Measurements from ENCODE around the gene LYST.

DNA sequence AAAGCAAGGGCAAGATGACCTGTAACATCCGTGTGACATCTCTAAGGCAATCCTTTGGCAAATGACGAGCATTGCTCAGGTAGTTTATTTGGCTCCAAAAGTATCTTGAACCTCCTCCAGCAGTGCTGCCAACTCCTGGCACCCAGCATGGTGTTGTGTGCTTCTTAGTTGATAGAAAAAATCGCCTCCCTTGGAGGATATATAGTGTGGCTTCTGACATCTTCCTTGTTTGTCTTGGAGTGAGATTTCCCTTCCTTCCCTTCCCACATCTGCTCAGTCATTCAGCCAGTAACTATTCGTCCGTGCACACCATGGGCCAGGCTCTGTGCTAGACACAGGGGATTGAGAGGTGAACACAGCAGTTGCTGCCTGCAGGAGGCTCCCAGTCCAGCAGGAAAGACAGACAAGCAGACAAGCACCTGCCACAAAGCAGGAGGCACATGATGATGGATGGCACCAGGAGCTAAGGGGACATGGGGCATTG is 121.7 kb downstream of the TOMM20 start:
- RRBS, result no CpG with 5 or more reads among the region's 5 CpGs

- RRBS, result no CpG with 5 or more reads among the region's 4 CpGs
Measured at GRCh38 chr1:235034760-235035317, 93.8 kb downstream of the TOMM20 start.

DNA sequence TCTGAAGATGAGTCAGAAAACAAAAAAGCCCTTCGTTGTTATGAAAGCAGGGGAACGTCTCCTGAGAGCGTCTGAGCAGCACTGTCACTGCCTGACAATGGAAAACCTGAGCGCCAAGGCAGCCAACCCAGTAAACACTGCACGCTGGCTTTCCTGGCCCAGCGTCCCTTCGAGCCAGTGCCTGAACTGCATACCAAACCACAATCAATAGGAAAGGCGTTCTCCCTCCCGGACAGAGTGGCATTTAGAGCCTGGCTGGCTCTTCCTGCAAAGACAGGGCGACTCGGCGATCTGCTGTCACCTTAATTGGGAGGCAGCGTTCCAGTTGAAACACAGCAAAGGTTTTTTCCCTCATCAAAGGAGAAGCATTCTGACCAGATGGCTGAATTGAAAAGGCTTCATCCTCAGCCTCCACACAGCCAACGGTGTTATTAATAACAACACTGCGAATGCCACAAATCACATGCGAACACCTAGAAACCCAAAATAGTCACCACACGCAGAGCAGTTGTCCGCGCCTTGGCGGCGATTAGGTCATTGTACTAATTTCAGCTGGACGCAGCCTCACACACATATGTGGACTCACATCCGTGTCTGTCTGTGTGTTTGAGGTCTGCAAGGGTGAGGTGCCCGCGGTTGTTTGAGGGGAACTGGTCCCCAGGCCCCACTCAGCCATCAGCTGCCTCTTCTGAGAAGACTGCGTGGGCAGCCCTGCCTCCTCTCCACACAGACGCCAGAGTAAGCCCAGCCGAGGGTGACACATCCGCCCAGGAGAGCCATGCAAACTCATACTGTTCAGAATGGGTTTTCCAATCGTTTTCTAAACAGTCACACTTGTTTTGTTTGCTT is 53.7 kb downstream of the TOMM20 start:
- RRBS, result no CpG with 5 or more reads among the region's 30 CpGs

DNA sequence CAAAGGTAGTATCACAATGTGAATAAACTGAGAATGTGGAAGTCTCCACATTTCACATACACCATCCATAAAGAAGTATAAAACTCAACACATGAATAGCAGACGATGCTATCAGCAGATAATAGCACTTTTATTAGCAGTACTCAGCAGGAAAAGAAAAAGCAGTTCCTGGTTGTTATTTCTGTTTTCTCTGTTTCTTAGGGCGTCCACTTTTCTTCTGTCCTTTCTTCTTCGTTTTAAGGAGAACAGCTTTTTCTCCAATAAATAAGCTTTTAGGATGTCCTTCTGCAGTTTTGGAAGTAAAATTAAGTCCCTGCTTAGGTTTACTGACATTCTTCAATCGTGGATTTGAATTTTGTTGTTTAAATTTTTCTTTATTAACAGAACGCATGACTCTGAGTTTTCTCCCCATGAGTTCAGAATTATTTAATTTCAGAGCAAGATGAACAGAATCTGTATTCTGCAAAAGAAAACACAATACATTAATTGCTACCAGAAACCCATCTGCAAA is 3.0 kb upstream of the TOMM20 start:
- RRBS, result no CpG with 5 or more reads among the region's 5 CpGs

- RRBS, result no CpG with 5 or more reads among the region's 1 CpG
Measured at GRCh38 chr1:235270455-235271057, 57.4 kb downstream of the ARID4B start.

- RRBS, result no CpG with 5 or more reads among the region's 8 CpGs
Measured at GRCh38 chr1:235274986-235275553, 52.9 kb downstream of the ARID4B start.

DNA sequence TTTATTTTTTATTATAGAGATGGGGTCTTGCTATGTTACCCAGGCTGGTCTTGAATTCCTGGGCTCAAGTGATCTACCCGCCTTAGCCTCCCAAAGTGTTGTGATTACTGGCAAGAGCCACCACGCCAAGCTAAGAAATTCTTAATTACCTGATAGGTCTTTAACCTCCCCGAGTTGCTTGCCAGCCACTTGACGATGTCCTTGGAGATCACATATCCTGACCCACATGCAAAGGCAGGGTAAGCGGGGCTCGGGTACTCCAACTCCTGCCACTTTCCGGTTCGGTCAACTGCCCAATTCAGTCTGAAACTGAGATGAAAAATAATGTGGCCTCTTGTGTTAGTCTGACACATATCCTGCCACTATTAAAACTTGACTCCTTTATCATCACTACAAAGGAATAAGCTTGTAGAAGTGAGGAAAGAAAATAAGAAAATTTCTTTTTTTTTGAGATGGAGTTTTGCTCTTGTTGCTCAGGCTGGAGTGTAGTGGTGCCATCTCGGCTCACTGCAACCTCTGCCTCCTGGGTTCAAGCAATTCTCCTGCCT is 50.2 kb downstream of the B3GALNT2 start:
- RRBS, result no CpG with 5 or more reads among the region's 9 CpGs

DNA sequence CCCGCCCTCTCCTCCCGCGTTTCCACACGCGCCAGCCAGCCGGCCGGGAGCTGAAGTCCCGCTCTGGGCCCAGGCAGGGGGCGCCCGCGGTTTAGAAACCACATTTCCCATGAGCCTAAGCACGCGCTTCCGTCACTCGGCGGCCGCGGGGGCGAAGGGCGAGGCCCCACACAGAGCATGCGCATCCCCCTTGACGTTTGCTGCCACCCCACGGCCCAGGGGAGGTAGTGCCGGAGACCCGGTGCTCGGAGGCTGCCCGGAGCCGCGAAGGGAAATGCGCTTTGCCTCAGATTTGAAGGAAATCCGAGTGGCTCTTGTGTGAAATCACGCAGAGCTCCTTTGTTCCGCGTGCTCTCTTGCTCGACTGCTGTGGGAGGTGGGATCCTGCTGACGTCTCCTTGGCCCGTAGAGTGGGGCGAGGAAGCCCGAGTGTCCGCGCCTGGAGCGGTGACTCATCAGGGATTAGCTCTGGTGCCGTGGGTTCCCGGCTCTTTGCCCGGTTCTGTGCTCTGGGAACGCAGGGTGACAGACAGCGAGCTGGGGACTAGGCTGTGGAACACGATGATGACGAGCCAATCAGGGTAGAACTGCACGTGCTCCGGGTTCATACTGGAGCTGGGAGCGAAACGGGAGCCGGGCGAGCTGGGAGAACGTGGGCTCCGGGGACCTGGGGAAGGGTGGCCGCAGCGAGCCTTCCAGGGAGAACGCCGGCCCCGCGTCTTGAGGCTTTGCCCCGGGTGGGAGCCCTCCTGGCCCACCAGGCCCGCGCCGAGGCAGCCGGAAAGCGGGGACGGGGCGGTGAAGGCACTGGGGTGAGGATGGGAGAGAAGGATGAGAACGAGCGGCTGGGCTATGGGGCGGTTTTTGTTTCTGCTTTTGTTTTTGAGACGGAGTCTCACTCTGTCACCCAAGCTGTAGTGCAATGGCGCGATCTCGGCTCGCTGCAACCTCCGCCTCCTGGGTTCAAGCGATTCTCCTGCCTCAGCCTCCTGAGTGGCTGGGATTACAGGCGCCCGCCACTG is 581 bp upstream of the B3GALNT2 start:
- RRBS, result 1% methylated on average over 21 of the region's 83 CpGs

DNA sequence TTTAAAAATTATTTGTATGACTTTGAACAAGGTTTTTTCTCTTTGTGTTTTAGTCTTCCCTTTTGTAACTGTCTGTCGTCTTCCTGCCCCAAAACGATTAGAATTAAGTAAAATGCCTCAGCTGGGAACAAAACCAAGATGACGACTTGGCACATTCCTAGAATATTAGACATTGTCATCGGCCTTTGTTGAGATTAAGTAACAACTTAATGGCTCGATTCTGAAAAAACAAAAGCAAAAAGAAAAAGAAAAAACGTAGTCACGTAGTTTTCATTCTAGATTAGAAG is 17.1 kb downstream of the GNG4 start:
- RRBS, result no CpG with 5 or more reads among the region's 7 CpGs

DNA sequence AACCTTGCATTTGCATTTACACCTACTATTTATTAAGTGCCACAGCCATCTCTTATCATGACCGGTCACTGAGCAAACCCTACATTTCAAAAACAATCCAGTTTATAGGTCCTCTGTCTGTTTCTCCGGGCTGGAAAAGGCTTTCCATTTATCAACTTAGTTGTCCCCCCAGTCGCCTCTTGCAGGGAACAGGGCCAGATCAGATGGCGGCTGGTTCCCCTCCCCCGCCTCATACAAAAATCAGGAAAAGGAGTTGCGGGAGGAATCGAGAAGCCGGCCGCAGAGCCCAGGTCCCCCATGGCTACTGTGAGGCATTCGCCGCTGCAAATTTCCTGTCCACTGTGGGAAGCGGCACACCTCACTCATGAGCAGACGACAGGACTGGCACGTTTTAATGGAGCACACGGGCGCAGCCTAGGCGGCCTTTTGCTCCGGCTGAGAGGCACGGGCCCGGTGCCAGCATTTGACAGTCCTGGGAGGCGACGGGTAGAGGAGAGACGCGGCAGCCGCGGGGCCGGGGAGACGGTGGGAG is 1.2 kb downstream of the GNG4 start:
- RRBS, result 84% methylated on average over 9 of the region's 28 CpGs

- RRBS, result no CpG with 5 or more reads among the region's 3 CpGs
Measured at GRCh38 chr1:235854276-235854811, 12.4 kb downstream of the LYST start.

DNA sequence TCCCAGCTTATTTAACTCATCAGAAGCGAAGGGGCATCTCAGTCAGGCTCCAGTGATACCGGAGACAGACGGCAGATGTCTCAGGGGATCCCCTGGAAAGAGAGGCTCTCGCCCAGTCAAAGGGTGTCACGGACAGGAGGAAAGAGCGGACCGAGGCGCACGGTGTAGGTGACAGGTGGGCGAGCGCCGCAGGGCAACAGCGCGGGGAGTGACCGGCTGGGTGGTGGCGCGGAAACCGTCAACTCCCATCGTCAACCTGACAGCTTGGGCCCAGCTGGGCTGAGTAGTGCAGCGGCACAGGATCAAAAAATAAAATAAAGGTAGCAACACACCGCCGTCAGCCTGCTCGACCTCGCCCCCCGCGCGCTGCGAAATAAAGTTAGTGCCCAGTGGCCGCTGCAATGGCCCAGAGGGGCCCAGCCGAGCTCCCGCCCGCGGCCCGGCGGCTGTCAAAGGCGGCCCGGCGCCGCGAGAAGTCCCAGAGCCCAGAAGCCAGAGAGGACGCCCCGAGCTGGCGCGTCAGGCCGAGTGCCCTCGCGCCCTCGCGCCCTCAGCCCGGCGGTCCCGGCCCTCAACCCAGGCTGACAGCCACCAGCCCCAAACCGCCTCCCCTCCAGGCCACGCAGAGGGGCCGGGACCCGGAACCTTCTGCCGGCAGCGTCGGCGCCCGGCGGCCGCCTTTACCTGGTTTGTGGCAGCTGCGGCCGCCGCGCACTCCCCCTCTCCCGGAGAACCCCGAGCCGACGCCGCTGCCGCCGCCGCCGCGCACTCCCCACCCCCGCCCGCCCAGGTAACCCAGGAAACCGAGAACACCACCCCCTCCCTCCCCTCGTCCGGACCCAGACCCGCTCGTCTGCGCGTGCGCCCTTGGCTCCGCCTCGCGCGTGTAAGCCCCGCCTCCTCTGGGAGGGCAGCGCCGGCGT is at the start of gene LYST:
Gene LYST, minus strand, starts transcription at position 748 of the 923 bp plus-strand sequence.
- RRBS, result 1% methylated on average over 44 of the region's 95 CpGs

DNA sequence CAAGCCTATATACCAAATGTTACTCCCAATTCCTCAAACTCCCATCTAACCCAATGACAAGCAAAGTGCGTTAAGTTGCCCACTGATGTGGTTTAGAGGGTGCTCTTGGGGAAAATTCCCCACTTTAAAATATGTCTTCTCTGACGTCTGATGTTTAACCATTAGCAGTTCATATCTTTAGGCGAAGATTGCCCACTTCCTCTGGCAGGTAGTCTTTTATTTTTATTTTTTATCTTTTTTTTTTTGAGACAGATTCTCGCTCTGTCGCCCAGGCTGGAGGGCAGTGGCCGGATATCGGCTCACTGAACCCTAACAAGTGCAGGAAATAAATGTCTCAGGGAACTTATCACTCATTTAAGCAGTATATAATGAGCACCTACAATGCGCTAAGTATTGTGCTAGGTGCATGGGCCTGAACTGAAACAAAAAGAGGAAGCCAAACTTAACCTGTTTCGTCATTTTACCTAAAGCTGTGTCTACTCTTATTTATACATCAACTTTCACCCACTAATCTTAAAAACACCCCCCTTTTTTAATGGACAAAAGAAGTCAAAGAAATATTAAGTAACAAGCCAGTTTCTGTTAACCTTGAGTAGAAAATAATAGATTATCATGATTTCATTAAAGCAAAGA is 1.4 kb upstream of the LYST start:
- RRBS, result no CpG with 5 or more reads among the region's 9 CpGs

DNA sequence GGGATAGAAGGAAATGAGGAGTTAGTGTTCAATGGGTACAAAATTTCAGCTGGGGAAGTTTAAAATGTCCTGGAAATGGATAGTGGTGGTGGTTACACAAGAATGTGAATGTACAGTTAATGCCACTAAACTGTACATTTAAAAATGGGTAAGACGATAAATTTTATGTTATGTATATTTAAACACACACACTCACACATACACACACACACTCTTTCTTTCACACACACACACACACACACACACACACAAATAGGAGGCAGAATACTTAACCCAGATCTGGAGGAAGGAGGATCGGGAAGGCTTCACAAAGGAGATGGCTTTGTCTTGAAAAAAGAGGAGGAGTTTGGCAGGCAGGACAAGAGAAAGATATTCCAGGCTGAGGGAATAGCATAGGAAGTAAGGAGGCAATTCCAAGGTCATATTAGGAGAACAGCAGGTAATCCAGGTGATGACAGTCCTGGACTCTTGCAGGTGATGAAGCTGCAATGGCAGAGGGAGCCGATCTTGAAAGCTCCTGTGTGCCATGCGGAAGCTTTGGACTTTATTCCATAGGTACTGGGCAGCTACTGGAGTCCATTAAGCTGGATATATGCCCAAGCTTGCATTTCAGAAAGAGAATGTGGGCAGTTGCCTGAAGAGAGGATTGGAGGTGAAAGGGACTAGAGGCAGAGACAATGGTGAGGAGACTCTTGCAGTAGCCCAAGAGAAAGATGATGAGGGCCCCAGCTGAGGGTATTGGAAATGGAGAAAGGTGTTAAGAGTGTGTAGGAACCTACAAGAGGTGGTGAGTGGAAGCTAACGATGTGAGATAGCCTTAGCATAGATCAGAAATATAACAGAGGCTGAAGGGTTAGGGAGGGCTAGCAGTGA is 15.4 kb upstream of the LYST start:
- RRBS, result no CpG with 5 or more reads among the region's 5 CpGs

- RRBS, result no CpG with 5 or more reads among the region's 12 CpGs
Measured at GRCh38 chr1:236067727-236068423, 3.0 kb upstream of the NID1 start.

DNA sequence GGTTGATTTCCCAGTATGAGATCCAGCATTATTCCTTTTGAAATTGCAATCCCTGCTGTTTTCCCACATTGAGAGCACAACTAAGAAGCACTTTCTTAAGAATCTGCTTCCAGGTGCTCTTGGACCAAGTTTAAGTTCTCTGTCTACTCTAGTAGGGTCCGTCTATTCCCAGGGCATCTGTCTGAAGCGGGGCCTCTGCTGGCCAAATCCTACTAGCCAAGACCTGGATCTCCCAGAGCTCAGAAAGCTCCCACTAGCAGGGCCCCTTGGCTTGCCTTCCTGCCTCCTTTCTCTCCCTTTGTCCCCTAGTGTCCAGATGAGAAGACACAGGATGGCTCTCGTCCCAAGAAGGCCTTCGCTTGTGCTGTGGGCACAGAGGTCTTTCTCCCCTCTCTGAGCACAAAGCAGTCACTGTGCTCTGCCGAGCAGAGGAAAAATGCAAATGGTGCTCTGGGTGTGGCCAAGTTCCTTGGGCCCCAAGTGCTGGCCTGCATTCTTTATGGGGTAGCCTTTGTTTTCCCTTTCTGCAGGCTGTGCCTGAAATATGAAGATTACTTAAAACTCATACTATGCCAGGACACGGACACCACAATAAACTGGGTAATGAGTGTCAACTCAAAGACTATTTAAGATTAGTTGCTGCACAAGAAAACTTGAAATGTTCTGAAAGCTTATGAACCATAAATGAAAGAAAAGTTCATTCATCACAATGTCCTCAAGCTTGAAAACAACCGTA is 13.0 kb upstream of the GPR137B start:
- RRBS, result no CpG with 5 or more reads among the region's 7 CpGs

- RRBS, result no CpG with 5 or more reads among the region's 9 CpGs
Measured at GRCh38 chr1:236151742-236152140, 9.4 kb downstream of the GPR137B start.

DNA sequence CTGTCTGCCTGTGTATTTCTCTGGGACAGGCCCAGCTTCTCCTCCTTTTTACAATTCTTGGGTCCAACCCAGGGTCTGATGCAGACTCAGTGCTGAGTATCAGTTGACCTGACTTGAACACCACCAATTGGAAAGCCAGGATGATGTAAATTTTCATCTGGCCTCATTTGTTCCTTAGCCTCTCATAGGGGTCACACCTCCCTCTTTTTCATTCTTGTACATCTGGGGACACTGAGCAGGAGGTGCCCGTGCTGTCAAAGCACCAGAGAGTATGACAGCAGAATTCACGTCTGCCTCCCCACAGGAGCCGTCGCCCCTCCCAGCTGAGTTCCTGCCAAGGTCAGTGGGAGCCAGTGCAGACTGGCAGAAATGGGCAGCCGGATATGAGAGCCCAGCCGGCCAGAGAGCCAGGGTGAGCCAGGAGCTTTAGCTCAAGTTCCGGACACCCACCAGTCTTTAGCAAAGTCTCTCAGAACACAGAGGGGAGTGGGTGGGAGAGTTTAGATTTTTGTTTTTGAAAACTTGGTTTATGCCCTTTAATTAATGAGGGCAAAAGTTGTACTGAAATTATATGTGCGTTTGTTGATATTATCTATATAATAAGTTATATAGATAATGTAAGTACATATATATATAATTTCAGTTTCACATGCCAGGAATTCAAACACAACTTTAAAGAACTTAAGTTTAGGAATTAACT is 21.9 kb downstream of the GPR137B start:
- RRBS, result 97% methylated on average over 1 of the region's 8 CpGs

DNA sequence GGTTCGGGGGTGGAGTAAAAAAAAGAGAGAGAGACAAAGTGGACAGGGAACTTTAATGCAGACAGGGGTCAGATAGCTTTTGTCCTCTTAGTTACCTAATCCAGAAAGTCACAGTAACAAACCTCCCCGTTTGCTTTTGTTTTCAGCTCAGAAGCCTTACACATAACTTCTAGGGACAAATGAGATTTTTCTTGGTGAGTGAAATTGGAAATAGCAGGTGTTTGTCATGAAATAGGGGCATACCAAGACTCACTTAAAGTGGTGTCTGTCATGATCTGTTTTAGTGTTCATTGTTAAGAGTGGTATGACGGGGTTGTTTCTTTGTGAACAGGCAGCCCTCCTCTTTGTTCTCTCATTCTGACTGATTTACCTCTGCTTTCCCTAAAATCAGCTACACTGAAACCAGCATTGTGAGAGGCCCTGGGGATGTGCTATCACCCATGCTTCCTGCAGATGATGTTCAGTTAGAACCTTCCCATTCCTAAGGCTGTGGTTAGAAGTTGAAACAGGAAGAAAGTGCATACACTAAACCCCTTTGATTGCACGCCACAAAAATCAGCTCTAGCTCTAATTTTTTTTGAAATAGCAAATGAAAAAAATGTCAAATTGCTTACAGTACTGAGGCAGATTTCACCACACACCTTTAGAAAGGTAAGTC is 2.6 kb upstream of the ERO1B start:
- RRBS, result no CpG with 5 or more reads among the region's 4 CpGs

All from CMK (cell line).